Bronchial epithelial cell (primary cell): ENCODE measurements around a stretch of chr15.

GRCh38 chr15:63461985-63462605 lies 42.3 kb upstream of the USP3 start:
- RRBS, 2 experiments, result no CpG with 5 or more reads among the region's 2 CpGs

DNA sequence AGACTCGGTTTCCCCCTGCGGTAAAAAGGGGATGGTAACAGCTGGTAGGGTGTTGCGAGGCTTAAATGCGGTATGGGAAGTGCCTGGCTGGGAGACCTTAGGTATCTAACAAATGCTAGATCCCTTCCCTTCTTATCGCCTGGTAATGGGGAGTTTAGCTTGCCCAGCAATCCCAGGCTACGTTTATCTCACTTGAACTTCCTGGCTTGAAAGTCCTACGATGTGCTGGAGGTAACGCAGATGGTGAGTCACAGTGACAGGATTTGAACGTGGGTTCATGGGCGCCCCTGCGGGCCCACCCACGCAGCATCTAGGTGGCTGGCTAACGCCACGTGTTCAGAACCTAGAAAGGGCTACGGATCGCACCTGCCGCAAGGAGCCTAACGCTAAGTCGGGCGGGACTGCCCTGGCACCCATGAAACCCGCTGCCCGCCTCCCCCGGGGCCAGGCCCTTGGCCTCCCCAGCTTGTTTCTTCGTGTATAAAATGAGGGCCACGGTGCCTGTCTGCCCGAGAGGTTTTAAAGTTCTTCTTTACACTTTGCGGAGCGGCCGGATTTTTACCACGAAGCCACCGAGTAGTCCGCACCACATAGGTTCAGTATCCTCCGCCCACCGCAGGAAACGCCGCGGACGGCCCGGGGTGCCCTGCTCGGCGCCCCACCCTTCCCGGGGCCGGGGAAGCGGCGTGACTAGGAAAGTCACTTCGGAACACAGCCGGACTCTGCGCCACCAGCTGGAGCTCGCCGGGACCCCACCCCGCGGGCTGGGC lies 545 bp upstream of the USP3 start:
- RRBS, 2 experiments, result 1% methylated on average over 14 of the region's 52 CpGs

DNA sequence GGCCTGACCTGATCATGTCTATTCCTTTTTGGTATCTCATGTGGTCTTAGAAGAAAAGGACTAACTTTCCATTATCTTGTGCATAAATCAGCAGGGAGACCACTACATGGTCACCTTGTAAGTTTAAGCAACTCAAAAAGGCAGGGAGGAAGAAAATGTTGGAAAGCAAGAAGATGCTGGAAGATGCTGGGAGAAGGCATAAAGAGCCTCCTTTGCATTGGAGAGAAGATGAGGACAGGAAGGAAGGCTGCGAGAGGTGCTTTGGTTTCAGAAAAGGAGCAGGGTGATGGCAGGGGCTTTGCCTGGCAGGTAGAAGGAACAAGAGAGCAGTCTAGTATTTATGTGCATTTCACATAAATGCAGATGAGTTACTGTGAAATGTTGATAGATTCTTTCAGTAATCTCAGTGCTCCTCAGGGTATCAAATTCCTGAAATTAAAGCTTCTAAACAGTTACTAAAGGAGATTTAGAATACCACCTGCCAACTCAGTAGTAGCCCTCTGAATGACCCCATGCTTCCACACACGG lies 14.6 kb upstream of the FBXL22 start:
- RRBS, 2 experiments, result no CpG with 5 or more reads among the region's 2 CpGs

GRCh38 chr15:63593082-63594250 lies 3.7 kb upstream of the FBXL22 start:
- RRBS, 2 experiments, result no CpG with 5 or more reads among the region's 11 CpGs

GRCh38 chr15:63599197-63599896 lies 2.2 kb downstream of the FBXL22 start:
- RRBS, 2 experiments, result under 1 to 4% methylated on average over 2 of the region's 18 CpGs

DNA sequence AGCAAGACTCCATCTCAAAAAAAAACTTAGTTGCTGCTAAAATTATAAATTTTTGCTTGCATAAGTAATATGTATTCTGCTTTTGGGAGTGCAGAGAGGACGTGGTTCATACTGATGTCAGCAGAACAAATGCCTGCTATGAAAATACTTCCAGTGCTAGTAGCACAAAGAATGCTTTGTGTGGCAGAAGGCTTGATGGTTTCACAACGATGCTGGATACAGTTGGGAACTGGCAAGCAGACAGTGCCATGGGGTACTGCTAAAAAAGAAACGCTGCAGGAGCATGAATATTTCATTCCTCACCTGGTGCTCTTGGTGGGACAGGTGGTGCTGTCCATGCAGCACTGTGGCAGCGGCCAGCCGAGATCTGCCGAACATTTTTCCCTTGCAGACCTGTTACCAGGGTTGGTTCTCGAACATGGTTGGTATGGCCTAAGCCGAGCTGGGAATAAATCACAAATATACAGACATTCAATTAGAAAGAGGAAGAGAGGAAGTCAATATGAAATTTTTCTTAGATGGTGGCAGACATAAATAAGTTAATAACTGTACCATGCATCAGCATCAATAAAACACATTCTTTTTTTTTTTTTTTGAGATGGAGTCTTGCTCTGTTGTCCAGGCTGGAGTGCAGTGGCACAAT lies 31.3 kb downstream of the FBXL22 start:
- RRBS, 2 experiments, result no CpG with 5 or more reads among the region's 8 CpGs

DNA sequence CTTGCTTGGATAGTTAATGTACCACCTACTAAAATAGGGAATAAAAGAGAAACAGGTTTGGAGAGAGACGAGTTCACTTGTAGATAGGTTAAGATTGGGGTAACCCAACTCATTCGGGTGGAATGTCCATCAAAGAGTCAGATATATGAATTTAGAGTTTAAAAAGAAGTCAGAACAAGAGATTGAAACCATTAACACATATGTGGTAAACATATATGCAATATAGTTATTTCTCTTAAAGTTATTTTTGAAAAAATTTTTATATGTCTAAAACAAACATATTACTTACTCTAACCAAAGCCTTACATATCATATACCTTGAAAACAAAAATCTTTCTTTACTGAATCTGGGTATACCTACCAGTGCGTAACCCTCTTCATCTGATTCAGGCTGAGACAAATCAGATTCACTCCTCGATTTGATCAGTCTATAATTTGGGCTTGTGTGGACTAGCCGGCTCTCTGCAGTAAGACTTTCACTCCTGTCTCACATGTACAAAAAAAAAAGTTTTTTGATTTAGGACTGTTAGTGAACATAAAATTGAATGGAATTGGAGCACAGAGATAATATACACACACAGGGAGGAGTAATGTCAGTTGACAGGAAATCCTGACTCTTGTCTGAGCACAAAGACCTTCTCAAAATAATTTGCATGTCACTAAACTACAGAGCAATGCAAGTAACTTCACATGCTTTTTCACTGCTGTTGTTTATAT lies 115.4 kb downstream of the FBXL22 start:
- RRBS, 2 experiments, result no CpG with 5 or more reads among the region's 5 CpGs

GRCh38 chr15:63744186-63744788 lies 89.5 kb downstream of the HERC1 start:
- RRBS, 2 experiments, result no CpG with 5 or more reads among the region's 4 CpGs

DNA sequence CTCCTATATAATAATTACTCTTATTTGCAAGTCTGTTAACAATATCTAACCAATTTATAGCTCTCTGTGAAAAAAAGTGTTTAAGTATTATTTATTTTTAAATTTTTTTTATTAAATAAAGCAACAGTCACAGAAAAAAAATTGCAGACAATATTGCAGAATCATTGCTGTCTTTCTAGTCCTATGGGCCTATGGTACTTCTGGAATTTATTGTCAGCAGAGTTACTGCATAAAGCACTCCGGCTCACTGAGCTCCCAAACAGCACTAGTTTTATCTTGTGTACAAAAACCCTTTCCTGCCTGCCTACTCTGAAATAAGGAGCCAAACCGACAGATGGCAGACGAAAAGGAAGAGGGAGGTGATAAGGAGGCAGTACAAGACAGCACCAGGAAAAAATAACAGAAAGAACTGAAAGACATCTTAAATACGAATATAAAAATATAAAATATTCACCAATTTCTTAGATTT lies 15.6 kb downstream of the HERC1 start:
- RRBS, 2 experiments, result no CpG with 5 or more reads among the region's 4 CpGs

GRCh38 chr15:63896709-63897214 lies 63.0 kb upstream of the HERC1 start:
- RRBS, 2 experiments, result no CpG with 5 or more reads among the region's 9 CpGs

GRCh38 chr15:63909755-63910231 lies 76.0 kb upstream of the HERC1 start:
- RRBS, 2 experiments, result no CpG with 5 or more reads among the region's 7 CpGs

DNA sequence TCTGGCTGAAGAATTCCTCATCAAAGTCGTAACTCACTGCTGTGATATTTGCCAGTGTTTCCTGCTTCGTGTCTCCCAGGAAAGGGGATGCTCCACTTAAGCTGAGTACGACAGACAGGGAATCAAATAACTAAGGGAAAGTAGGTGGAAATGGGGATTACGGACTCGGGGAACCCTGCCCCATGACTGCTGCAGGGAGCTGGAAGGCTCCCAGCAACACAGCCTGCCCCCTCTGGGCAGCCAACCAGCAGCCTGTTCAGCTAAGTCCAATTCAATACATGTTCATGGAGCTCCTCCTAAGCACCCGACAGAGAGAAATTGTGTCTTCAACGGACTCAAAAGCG lies 92.2 kb upstream of the HERC1 start:
- RRBS, 2 experiments, result no CpG with 5 or more reads among the region's 8 CpGs

DNA sequence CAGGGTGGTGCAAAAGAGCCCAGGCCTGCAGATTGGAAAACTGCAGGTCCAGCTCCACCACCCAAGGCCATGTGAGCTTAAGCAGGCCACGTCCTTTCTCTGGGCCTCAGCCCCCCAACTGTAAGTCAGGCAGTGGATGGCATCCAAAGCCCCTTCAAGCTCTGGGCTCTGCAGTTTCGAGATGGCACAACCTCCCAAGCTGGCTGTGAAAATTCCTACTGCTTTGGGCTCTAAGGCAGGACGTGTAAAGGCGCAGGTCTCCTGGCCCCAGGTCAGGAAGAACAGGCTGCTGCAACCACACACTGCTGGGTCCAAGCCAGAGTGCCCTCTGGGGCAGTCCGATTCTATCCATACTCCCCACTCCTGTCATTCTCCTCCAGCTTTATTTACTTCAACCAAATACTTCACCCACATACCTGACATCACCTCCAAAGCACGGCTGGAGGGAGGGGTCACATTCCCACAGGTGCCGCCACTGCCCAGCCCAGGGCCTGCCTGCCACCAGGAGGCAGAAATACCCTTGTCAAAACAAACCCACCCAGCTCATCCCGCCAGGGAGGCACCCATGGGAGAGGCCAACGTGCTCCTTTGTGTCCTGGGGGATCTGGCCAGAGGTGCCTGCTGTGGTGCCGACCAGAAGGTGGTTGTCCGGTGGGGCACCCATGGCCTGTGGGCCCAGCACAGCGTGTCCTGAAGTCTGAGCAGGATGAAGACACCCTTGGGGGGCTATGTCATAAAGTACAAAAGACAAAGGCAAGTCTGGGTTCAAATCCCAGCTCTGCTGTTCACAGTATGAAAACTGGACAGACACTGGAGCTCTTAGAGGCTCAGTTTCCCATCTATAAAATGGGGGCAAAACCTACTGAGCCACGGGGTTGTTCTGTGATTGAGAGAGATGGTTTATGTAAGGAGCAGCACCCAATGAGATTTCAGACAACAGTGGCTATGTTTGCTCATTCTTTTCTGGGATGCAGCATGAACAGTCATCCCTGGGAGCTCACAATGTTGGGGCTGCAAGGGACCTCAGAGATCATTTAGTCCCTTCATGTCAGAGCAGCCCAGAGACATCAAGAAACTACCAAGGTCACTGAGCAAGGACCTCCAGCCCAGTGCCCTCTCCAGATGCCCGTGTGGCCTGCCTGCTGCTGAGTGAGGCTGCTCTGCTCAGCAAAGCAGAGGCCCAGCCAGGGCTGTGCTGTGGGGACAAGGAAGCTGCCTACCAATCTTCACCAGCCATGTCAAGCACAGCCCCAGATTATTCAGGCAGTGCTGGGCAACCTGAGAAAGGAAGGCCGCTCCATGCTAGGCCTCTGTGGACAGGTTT lies 100.2 kb downstream of the DAPK2 start:
- RRBS, 2 experiments, result no CpG with 5 or more reads among the region's 15 CpGs

DNA sequence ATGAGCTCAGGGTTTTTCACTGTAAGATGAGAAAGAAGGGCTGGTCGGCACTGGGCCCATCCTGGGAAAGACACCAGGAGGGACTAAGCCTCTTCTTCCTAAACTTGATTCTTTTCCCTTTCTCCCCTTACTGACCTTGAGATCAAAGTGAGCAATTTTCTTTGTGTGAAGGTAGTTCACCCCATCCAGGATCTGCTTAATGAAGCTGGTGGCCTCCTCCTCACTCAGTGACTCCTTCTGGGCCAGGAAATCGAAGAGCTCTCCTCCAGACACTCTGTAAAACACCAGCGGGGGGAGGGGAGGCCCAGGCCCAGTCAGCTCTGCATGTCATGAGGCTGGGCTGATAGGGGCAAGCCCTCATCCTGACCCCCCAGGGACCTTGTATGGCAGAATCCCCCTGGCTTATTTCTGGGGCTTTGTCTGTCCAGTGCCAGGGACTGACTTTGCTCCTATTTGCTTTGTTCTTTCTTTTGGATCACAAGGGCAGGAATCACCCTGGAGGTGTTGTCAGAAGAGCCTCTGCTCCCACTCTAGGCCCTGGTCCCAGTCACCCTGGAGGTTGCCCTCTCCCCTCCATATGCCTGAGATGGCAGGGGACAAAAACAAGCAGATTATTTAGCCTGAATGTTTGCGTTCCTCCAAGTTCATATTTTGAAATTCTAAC lies 74.9 kb downstream of the DAPK2 start:
- RRBS, 2 experiments, result no CpG with 5 or more reads among the region's 4 CpGs

DNA sequence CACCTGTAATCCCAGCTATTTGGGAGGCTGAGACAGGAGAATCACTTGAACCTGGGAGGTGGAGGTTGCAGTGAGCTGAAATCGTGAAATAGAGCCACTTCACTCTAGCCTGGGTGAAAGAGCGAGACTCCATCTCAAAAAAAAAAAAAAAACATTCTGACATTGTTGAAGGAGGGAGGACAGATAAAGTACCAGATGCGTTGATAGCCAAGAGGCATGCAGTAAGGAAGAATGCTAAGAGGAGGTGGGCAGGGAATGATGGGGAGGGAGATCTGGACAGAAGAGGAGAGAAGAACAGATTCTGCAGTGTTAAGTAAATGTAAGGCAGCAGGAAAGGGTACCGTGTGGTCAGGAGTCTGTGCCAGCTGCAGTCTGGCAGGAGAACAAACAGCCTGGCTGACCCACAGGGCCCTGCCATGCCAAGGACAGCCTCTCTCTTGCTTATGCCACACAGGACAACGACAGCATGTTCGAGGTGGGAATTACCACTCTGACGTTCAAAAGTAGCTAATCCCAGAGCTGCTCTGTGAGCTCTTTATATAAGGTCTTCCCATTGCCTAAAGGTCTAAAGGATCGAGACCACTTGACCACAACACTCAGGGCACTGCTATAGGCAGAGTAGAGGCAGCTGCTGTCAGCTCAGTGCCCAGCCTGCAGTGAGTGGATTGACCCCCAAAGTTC lies 31.4 kb downstream of the DAPK2 start:
- RRBS, 2 experiments, result no CpG with 5 or more reads among the region's 8 CpGs

DNA sequence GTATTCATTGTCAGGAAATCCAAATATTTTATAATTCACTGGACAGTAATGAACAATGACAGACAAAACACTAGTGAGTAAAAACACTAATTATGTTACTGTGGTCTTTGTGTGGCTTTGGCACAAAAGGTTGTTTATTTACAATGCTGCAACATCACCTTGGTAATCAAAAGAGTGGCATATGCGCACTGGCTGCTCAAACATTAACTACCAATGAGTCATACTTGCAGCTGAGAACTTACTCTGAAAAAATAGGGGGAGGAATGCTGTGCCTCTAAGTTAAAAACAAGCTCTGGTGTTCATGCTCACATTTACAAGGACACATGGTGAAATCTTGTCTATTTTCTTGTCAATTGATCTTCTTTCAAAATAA lies 85.1 kb upstream of the PPIB start:
- RRBS, 2 experiments, result no CpG with 5 or more reads among the region's 1 CpG

- RRBS, 2 experiments, result 4 to 14% methylated on average over 1 to 4 of the region's 33 CpGs
Measured at GRCh38 chr15:64355137-64355931, 639 bp downstream of the CSNK1G1 start.

DNA sequence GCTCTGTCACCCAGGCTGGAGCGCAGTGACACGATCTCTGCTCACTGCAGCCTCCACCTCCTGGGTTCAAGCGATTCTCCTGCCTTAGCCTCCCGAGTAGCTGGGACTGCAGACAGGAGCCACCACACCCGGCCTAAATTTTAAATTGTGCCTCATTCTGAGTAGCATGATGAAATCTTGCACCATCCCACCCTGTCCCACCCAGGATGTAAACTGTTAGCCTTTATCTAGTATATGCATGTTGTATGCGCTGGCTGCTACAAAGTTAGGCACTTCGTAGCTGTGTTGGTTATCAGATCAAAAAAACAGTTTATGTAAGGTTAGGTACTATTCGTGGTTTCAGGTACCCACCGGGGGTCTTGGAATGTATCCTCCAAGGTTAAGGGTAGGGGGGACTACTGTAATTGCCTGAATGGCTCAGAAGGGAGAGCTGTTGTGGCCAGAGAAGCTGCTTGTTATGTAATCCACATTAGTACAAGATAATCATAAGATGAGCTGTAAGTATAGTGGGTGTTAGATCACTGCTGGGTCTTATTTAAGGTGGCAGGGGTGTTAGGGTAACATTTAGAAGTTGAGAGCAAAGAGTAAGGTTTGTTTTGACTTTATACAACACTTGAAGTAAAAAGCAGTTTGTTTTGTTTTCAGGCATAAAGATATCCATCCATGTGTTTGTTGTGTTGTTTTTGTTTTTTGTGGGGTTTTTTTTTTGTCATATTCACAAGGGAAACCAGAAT lies 103.7 kb downstream of the ZNF609 start:
- RRBS, 2 experiments, result no CpG with 5 or more reads among the region's 9 CpGs

- RRBS, 2 experiments, result no CpG with 5 or more reads among the region's 2 CpGs
Measured at GRCh38 chr15:64634467-64635041, 140.8 kb downstream of the RBPMS2 start.

GRCh38 chr15:64687507-64688697 lies 87.5 kb downstream of the RBPMS2 start:
- RRBS, 2 experiments, result no CpG with 5 or more reads among the region's 11 CpGs